GM12892 (cell line): Measurements from ENCODE around the genes CADM2, POU1F1, PROS1, ARL6 and DCBLD2.

DNA sequence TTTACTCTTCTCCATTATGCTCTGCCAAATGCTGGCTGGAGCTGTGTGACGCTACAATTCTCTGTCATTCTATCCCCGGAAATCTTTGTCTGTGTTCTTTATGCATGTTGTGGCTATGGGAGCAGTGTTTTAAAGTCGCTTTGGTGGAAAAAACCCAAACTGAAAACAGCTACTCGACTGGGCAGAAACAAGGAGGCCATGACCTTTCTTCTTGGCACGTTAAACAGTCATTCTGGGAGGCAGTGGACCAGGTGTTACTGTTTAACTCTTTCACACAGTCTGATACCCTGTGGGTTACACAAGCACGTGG lies 55.4 kb upstream of the GBE1 start:
- RRBS, result no CpG with 5 or more reads among the region's 6 CpGs

- RRBS, result no CpG with 5 or more reads among the region's 2 CpGs
Measured at GRCh38 chr3:82080313-82080654, 318.8 kb upstream of the GBE1 start.

DNA sequence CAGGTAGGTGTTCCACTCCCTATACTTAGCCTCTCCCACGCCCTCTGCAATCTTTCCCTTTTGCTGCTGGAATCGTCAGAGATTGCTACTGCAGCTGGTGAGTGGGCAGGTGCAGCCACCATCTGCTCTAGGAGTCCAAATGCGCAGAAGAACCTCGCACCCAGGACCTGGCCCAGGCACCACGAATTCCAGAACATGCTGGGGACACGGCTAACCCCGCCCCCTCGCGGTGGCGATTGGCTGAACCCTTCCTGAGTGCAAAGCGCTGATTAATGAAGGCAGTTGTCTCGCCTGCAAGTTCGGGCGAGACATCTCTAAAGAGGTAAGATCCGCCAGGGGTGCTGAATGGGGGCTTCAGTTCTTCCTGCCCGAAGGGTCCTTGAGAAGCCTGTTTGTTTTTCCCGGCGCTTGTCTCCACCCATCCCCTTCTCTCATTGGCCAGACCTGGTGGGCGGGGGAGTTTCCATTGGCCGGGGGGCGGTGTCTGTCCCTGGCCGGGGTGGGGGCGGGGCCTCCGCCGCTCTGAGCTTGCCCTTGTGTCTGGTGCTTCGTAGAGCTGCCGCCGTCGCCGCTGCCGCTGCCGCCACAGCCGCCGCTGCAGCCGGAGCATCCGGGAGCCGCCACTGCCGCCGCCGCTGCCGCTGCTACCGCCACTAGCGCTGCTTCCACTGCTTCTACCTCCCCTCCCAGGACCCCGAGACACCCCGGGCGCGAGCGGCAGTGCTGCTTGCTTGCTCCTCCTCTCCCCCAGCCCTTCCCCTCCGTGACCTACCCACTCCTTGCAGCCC lies at the start of gene CADM2:
TSS of gene CADM2 (plus strand) at position 551 of the 788 bp plus-strand sequence.
- RRBS, result 19% methylated on average over 6 of the region's 49 CpGs

GRCh38 chr3:86942793-86943724 lies 47.9 kb downstream of the VGLL3 start:
- RRBS, result no CpG with 5 or more reads among the region's 5 CpGs

GRCh38 chr3:86989490-86990131 lies 1.3 kb downstream of the VGLL3 start:
- RRBS, result no CpG with 5 or more reads among the region's 9 CpGs

DNA sequence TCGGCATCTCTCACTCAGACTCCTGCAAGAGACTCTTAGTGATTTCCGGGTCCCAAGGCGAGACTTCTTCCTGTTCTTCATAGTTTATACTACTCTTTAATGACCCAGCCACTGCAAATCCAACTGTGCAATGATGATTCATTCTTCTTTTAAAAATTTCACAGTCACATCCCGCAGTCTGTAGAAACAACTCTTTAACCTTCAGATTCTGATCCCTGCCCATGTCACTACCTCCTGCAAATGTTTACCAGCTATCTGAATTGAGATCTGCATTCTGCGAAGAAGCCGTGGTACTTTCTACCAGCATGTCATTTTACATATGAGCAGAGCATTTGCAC lies 2.8 kb upstream of the VGLL3 start:
- RRBS, result no CpG with 5 or more reads among the region's 6 CpGs

- RRBS, result no CpG with 5 or more reads among the region's 5 CpGs
Measured at GRCh38 chr3:87236793-87237316, 9.7 kb downstream of the CHMP2B start.

DNA sequence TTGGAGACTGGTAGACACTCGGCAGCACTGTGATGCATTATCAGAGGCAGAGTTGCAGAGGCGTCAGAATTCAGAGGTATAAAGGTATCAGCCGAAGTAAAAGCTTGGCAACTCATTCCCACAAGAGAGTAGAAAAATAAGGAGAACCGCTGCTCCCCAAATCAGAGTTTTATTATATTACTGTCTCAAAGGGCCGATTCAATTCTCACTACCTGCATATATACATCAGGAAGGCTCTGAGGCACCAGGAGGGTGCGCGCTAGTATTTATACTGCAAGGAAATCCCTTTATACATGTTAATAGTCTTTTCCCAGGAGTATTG lies at the start of gene POU1F1:
TSS of gene POU1F1 (minus strand) at position 238 of the 322 bp plus-strand sequence.
- RRBS, result no CpG with 5 or more reads among the region's 7 CpGs

GRCh38 chr3:88912384-88913052 lies 194.9 kb upstream of the EPHA3 start:
- RRBS, result no CpG with 5 or more reads among the region's 3 CpGs

- RRBS, result no CpG with 5 or more reads among the region's 5 CpGs
Measured at GRCh38 chr3:93876833-93877440, 96.8 kb downstream of the PROS1 start.

GRCh38 chr3:93973423-93974460 lies at the start of gene PROS1:
Gene PROS1, minus strand, starts transcription at chr3:93973896.
- RRBS, result no CpG with 5 or more reads among the region's 52 CpGs

DNA sequence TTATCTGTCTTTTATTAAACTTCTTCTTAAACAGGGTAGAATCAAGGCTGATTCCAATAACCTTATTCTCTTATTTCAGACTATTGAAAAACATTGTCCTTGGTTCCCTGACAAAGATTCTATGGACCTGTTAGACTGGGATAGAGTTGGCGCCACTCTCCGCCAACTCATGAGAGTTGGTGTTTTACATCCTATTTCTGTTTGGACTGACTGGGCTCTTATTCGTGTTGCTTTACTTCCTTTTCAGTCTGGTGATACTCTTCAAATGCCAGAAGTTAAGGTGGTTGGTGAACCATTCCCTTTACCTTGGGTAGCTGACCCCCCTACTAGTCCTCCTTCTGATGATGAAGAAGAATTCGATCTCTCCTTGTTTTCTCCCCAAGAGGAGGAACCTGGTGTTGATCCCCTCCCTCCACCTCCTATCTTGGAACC lies 585.4 kb downstream of the NSUN3 start:
- RRBS, result no CpG with 5 or more reads among the region's 4 CpGs

DNA sequence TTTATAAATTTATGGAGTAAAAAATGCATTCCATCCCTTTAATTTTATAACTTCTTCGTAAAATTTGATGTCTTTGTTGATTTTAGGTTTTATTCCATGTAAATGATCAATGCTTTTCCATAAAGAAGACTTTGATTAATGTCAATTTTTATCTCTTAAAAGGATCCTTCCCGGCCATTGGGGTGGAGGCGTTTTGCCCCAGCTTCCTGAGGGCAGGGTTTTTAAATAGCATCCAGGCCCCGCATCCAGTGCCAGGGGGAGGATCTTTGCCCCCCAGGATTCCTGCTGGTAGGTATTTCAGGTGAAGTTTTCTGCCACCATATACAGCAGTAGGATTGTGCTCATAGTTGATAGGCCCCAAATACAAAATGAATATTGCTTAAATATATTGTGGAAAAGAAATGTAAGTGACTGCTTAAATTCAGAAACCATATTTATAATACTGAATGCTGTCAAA lies 172.1 kb upstream of the ARL6 start:
- RRBS, result no CpG with 5 or more reads among the region's 4 CpGs

- RRBS, result under 1% methylated on average over 22 of the region's 52 CpGs
Measured at GRCh38 chr3:97764156-97765024, at the start of gene ARL6. Gene ARL6, plus strand, starts transcription at chr3:97764758.

DNA sequence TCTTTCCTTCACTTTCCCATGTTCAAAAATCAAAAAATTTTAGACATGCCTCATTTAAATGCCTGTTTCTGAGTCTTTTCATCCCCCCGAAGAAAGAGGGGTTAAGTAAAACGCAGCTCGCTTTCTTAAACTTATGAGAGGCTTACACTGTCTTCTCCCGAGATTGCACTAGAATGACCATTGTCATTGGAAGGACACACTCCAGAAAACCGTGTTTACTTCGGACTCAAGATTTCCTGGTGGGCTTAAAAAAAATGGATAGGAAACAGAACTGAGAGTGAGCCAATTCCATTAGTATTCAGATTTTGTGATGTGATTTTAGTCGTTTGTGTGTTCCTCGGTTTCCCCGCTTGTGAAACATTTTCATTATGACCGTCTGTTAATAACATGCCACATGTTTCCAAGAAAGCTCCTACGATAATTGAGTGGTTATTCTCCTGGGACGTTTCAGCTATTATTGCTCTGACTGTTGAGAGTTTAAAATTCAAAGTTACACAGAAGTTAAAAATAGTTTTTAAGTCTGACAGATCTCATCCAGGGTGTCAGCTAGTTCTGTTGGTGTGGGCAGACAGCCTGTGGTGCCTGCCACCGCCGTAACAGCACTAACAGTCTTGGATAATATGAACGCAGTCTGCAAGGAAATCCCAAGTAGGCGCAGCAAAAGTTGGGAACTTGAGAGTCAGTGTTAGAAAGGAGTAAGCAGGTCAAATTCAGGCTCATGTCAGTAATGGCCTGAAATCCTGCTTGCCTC lies 1.5 kb downstream of the CRYBG3 start:
- RRBS, result no CpG with 5 or more reads among the region's 16 CpGs

DNA sequence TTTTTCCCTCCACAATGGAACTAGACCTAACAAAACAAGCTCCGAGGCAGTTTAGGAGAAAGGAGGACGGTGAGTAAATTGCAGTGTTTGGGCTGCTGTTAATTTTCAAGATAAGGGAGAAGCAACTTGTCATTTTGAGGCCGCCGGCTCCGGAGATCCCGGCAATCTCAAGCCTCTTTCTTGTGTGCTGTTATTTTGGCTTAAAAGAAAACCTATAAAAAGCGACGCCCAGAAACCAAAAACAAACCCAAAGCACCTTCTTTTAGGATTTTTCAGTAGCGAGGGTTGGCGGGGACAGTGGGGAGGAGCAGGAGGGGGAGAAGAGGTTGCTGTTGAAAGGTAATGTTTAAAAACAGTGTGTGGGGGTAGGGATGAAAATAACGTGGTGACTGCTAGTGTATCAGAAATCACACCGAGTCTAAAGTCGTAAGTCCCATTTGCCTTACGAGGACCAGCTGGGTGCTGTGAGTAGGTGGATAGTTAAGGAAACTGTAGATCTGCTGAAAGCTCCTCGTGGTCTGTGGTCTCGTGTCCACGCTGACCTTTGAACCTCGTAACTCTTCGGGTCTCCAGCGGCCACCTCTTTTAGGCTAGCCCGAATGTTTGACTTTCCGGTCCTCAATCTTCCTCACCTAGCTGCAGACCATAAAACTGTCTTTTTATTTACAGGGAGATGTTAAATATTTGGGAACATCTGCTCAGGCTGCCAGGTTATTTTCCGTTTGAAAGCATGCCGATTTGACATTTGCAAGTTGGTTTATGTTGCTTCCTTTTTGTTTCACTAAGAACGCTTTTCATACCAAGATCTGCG lies 29.4 kb upstream of the ST3GAL6 start:
- RRBS, result no CpG with 5 or more reads among the region's 26 CpGs

DNA sequence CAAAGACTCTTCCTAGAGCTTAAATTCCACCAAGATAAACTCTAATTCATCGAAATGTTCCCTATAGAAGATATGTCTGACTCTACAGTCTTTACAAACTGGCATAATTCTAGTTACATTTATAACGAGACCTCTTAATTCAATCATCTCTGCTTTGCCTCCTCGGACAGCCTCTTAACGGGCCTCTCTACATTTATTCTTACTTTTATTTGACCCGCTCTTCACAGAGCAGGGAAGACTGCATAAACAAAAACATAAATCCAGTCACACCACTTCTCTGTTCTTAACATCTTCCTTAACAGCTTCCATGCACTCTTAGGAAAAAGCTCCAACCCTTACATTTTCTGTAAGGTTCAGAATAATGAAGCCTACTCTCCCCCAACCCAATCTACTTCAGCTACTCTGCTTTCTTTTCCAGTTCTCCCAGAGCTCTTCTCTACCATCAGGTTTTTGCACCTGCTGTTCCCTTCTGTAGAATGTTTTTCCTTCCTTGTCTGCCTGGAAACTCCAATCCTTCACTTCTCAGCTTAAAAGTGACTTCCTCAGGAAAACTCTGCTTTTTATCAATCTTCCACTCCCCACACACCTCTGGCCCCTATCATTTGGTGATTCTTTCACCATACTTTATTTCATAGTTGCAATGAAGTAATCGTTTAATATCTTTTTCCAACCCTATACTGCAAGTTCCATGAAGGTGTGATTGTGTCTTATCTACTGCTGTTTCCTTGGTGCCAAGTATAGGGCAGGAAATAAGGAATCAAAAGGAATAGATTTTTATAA lies 55.9 kb downstream of the DCBLD2 start:
- RRBS, result no CpG with 5 or more reads among the region's 6 CpGs

- RRBS, result 2% methylated on average over 20 of the region's 104 CpGs
Measured at GRCh38 chr3:98900625-98901819, at the start of gene DCBLD2. Gene DCBLD2, minus strand, starts transcription at chr3:98901695.

DNA sequence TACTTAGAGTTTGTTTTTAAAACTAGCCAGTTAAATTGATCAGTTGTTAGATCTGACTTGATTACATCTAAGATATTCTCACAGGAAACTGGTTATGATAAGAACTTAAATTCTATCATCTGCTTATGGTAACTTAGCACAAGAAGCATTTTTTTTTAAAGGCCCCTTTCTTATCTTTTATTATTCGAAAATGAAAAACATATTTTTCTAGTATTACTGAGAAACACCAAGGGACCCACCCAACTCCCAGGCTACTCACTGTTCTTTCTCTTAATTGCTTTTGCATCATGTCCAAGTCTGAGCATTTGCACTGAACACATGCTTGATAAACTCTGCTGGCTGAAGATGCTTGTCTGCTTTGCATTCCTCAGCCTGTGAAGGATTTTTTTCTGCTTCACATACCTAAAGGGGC lies 84.4 kb upstream of the DCBLD2 start:
- RRBS, result no CpG with 5 or more reads among the region's 1 CpG